ENCODE measurements around the genes CAB39 and HTR2B.

DNA sequence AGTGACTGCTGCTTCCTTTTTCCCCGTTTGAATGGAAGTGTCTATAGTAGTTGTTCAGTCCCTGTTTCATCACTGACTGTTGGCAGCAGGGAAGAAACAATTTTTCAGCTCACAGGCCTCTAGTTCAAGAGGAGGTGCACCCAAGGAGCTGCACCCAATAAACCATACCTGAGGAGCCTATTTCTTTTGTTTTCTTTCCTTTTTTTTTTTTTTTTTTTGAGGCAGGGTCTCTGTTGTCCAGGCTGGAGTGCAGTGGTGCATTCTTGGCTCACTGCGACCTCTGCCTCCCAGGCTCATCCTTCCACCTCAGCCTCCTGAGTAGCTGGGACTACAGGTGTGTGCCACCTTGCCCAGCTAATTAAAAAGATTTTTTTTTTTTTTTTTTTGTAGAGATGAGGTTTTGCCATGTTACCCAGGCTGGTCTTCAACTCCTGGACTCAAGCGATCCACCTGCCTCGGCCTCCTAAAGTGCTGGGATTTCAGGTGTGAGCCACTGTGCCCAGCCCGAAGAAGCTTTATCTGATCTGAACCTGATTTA lies 52.8 kb downstream of the SP110 start:
- PRO-cap, result no peak

DNA sequence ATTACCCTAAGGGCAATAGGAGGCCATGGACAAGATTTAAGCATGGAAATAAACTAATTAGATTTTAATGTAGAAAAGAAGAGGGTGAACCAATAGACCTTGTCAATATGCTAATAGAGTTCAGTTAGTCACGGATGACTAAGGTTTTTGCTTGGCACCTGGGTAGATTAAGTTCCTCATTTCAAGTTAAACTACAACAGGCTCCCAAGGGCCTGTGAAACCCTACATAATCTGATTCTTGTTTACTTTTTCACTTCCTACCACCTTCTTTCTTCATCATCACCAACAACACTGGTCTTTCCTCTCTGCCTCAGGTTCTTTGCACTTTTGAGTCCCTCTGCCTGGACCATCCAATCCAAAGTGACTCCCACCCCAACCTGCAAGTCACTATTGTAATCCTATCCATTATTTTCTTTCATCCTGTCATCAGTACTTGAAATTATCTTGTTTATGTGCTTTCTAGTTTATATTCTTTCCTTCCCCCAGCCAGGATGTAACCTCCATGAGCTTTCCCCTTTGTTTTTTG lies 14.7 kb downstream of the SP110 start:
- PRO-cap, result no peak

DNA sequence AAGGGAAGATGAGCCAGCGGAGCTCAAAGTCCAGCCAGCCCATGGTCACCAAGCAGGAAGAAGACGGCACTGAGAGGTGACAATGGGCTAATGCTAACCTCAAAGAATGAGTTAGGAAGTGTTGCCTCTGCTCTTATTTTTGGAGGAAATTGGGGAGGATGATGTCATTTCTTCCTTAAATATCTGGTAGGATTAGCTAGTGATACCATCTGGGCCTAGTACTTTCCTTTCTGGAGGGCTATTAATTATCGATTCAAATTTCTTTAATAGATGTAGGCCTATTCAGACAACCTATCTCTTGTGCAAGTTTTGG lies 1.8 kb downstream of the SP140 start:
- PRO-cap, result no peak

GRCh38 chr2:230466126-230466524 lies 50.1 kb downstream of the SP100 start:
- PRO-cap, result no peak

GRCh38 chr2:230520071-230521105 lies 104.4 kb downstream of the SP100 start:
- PRO-cap, result no peak

GRCh38 chr2:230712428-230713367 lies at the start of gene CAB39:
TSS of gene CAB39 (plus strand) at chr2:230712842.
- PRO-cap, result bidirectional peak, plus-strand start at chr2:230712884, minus-strand start at chr2:230712720

DNA sequence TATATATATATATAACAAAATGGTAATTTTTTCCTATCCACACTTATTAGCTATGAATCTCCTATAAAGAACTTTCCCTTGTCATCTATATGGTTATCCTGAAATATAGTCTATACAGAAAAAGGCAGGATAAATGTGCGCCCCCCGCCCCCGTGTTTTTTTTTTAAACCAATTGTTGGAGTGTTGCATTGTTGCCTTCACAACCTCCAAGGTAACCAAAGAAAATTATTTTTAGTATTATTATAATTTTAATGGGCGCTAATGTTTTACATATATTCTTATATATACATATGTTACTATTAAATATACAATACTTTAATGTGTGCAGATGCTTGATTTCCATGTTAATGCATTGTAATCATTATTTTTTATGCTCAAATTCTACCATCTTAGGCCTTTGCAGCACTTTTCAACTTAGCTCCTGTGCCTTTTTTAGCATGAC lies 36.2 kb downstream of the CAB39 start:
- PRO-cap, result no peak

DNA sequence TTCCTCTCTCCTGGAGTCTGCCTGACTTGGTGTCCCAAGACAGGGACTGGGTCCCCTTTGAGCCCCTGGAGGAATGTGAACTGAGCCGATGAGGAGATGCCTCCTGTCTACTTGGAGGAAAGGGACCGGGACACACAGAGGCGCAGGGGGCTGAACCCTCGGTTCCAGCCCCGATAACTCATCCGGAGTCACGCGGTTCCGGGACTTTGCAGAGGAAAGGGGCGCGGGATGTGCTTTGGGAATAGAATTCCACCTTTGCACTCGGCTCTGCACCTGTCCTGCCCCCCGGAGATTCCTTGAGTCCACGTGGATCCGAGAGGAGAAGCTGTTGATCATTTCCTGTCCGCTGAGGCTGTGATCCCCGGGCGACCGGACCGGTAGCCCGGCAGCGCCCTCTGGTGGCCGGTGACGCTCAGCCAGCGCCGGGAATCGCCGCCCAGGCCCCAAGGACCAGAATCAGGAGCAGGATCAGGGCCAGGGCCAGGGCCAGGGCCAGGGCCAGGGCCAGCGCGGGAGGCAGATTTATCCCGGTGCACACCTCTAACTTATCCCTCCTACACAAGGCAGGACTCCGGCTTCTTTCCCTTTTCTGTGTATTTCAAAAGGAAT lies 8.8 kb upstream of the SPATA3 start:
- PRO-cap, result no peak

GRCh38 chr2:230996291-230996552 lies 301 bp downstream of the SPATA3 start:
- PRO-cap, result no peak

GRCh38 chr2:231124793-231125151 lies at the start of gene HTR2B:
TSS of gene HTR2B (minus strand) at chr2:231125042.
- PRO-cap, result no peak

DNA sequence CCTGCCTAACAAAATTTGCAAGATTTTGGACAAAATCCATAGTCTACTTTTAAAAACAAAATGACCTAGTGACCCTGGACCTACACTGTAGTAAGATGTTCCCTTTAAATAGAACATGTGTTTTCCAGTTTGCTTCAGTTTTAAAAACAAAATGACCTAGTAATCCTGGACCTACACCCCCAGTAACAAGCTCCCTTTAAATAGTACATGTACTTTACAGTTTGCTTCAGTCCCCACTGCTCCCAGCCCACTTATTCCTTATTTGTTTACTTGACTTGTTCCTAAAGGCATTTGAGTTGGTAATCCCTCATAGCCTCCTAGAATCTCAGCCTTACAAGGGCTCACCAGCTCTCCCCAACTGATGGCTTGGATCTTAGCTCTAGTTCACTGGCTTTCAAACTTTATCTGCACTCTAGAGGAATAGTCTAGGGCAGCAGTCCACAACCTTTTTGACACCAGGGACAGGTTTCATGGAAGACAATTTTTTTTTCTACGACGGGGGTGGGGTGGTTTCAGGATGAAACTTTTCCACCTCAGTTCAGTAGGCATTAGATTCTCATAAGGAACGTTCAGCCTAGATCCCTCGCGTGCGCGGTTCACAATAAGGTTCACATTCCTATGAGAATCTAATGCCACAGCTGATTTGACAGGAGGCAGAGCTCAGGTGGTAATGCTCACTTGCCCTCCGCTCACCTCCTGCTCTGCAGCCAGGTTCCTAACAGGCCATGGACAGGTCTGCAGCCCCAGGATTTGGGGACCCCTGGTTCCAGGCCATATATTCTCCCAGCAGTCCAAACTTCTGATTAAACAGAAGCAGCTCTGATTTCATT lies 34.7 kb upstream of the HTR2B start:
- PRO-cap, result no peak

DNA sequence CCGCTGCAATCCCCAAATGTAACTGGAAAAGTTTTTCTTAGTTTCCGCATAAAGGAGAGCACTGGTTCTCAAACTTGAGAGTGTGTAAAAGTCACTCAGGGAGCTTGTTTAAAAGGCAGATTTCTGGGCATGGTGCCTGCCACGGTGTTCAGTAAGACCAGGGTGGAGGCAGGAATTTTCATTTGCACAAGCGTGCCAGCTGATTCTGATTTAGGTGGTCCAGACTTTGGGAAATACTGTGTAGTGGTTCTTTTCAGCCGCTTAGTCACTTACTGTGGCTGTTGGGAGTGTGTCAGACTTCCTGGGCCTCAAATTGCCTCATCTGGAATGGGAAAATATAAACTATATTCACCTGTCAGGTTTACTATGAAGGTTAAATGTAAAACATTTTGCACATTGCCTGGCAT lies 795 bp downstream of the ARMC9 start:
- PRO-cap, result no peak

- PRO-cap, result no peak
Observed at GRCh38 chr2:231222190-231222495, 23.7 kb downstream of the ARMC9 start.

GRCh38 chr2:231383590-231383963 lies 11.9 kb upstream of the B3GNT7 start:
- PRO-cap, result no peak

GRCh38 chr2:231403710-231404097 lies 8.2 kb downstream of the B3GNT7 start:
- PRO-cap, result no peak

GRCh38 chr2:231454431-231455320 lies 9.6 kb downstream of the NCL start:
- PRO-cap, result no peak

GRCh38 chr2:231554741-231555600 lies 24.7 kb upstream of the NMUR1 start:
- PRO-cap, result no peak

DNA sequence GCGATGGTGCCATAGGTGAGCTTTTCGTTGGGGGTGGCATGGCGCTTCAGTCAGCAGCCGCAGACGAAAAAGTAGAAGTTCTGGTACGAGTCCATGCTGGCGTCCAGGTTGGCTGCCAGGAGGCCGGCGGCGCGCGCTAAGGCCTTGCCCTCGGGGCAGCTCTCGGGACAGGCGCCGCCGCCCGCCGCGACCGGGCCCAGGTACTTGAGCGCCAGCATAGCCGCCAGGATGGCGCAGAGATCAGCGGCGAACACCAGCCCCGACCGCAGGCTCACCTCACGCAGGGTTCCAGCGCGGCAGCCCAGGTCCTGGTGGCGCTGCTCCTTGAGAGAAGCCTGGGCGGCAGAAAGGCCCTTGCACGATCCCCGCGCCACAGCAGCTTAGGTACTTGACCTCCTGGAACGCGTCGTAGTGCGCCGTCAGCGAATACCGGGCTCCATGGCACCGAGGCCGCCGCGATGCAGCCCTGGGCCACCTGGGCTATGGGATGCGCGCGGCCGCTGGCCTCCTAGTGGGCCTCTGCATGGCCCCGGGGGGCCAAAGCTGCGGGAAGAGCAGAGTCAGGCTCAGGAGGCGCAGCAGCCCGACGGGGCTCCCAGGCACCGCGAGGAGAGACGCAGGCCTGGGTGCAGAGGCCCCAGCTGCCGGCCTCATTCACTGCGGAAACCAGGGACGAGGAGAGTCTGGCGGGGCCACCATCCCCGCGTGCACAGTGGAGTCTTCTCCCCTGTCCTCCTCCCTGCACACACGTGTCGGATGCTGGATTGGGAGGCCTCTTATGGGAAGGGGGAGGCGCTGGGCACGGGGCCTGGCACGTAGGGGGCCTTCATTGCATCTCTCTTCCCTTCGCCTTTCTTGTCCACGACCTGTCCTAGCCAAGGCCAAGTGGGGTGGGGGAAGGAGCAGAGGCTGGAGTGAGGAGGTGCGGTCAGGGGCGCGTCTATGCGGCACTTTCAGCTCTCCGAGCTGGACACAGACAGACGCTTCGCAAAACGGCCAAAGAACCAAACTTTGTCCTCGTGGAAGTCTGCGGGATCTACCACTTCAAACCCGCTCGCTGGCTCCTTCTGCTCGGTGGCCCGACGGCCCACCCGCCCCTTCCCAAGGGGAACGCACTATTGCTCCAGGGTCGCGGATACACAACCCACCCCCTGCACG lies 13.1 kb downstream of the ALPG start:
- PRO-cap, result no peak

GRCh38 chr2:232443551-232444122 lies 12.3 kb upstream of the ALPI start:
- PRO-cap, result no peak

DNA sequence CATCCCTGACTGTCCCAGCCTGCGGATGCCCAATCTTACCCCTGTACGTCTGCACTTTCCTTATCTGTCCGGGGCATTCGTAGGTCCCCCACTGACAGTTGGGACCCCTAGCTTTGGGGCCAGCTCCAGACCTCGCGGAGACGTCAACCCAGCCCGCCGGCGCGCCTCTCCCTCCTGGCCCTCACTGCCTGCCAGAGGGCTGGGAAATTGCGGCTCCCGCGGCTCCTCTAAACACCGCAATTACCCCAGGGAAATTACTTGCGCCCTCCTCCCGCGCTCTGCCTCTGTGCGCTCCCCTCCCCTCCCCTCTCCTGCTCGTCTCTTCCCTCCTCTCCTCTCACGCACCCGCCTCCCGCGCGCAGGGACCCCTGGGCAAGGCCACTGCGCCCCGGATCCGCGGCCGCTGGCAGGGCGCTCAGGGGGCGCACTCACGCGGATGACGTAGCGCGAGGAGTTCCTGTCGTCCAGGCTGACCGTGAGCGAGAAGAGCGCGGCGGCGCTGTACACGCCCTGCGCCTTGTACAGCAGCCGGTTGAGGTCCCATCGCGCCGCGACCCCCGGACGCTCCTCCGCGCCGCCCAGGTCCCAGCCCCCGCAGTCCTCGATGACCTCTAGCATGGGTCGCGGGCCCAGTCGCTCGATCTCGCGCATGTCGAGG lies 2.1 kb downstream of the ECEL1 start:
- PRO-cap, result no peak

Data from mesothelial cell of epicardium (in vitro differentiated cells).